HGPS cell (cell line): ENCODE measurements around a stretch of chr7.

- RRBS, result no CpG with 5 or more reads among the region's 3 CpGs
Measured at GRCh38 chr7:9889201-9889748, 1050.7 kb downstream of the NDUFA4 start.

DNA sequence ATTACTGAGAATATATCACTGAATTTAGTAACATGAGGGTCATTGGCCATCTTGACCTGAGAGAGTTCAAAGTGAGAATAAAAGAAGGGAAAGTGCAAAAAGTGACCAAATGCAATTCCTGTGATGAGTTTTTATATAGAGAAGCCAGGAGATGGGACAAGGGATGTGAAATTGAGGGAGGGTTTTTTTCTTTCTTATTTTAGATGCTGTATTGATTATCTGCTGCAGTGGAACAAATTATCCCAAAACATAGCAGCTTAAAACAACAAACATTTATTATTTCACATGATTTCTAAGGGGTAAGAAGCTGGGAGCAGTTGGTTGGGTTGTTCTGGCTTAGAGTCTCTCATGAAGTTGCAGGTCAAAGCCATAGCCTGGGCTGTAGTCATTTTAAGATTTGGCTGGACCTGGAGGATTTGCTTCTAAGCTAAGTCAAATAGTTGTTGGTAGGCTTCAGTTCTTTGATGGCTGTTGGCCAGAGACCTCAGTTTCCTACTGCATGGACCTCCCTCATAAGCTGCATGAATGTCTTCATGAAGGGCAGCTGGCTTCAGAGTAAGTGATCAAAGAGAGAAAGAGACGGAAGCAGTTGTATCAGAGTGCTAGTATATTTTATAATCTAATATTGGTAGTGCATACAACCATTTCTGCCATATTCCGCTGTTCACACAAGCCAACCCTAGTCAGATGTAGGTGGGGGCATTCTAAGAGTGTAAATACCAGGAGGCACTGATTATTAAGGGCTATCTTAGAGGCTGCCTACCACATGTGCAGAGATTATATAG is 23.8 kb downstream of the PHF14 start:
- RRBS, result no CpG with 5 or more reads among the region's 2 CpGs

GRCh38 chr7:11230920-11231483 is 257.3 kb downstream of the PHF14 start:
- RRBS, result no CpG with 5 or more reads among the region's 4 CpGs

GRCh38 chr7:11237603-11238299 is 264.1 kb downstream of the PHF14 start:
- RRBS, result no CpG with 5 or more reads among the region's 8 CpGs

- RRBS, result no CpG with 5 or more reads among the region's 2 CpGs
Measured at GRCh38 chr7:11552340-11552670, 279.7 kb downstream of the THSD7A start.

DNA sequence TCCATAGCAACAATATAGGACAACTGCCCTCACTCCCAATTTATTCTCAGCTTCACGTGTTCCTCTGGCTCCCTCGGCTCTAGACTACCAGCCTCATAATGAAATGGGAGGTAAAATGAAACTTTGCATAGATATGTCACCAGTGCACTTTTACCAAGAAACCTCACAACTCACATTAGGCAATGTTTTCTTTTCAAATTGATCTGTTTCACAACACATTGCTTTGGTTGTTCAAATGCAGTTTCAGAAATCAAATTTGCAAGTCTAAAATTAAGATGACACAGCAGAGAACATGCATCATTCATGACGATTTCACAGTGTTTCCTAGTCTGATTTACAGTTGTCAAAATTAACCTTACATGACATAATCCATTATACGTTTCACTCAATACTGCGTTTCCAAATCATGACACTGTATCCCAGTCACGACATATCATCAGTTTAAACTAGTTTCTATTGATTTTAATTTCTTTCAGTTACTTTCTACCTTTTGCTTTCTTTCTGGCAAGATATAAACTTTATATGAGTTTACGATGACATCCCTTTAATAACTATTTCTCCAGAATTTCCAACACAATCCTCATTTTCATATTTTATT is 211.0 kb downstream of the THSD7A start:
- RRBS, result no CpG with 5 or more reads among the region's 7 CpGs

GRCh38 chr7:12686297-12687174 is 897 bp upstream of the ARL4A start:
- RRBS, result 3% methylated on average over 33 of the region's 84 CpGs

- RRBS, result no CpG with 5 or more reads among the region's 14 CpGs
Measured at GRCh38 chr7:13806201-13806498, 183.3 kb downstream of the ETV1 start.

DNA sequence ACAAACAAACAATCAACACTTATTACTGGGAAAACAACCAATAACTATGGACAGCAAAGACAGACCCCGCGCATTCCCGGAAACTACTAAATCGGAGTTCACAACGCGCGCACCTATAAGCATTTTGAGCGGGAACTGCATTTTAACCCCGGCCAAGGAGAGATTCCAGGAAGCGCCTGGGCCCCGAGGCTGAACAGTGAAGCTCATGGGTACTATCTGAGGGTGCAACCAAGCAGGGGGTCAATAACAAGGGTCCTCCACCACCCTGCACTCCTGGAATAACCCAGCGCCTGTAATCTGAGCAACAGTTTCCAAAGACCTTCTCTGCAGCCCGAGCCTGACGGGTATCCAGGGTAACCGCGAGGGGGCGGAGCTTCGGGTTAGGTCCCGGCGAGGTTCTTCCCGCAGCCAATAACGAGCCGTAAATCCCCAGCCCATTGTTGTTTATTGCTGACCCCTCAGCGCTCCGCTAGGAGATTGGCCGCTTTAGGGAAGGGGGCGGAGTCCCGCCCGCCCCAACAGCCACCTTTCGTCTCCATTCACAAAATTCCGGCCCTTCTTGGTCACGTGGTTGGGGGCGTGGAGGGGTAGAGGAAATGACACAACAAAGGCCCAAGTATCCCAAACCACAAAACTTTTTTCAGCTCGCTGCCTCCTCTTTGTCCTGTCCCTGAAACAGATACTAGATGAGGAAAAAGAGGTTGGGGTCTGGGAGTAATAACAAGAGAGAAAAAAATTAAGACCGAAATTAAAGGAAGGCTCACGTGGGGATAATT is 1.7 kb upstream of the ETV1 start:
- RRBS, result 2% methylated on average over 9 of the region's 36 CpGs

DNA sequence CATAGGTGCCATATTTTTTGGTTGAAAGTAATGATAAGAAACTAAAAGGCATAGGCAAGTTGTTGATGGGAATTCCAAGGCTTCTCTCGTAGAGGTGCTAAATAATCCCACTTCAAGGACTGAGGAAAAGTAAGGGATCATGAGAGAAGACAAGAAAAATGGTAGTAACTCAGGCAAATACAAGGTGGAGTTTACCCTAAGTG is 23.9 kb downstream of the AGMO start:
- RRBS, result no CpG with 5 or more reads among the region's 1 CpG

GRCh38 chr7:16420850-16421038 is 594 bp downstream of the CRPPA start:
- RRBS, result 3% methylated on average over 6 of the region's 10 CpGs

DNA sequence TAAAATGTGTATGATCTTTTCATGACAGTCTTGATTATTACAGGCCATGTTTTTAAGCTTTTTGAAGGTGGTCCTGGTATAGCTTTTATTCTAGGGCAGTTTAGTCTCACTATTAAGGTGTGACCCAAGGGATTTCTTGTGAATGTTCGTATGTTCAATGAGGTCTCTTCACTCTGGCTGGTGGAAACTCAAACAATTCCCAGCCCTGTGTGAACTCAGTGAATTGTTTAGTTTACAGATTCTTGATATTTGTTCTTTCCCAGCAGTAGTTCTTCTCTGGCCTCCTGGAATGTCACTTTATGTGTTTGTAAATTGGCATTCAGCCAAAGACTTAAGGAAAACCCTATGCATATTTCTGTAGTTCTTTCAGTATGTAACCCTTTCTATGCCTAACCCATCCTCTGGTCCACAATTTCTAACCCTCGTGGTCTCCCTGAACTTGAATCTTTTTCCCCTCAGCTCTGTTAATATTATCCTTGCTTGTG is 23.4 kb upstream of the AGR3 start:
- RRBS, result no CpG with 5 or more reads among the region's 2 CpGs

DNA sequence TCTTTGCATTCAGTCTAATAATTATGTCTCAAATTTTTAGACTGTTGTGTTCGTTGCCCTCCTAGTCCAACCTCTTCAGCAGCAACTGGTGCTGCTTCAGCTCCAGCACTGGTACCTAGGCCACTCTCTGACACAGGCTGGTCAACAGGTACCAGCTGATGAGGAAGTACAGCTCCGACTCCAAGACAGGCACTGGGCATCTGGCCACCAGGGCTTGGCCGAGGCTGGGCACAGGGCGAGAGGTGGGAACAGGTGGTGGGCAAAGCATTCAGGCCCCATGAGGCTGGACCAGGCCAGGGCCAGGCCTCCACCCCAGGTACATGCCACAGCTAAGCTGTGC is 151.4 kb upstream of the AGR3 start:
- RRBS, result no CpG with 5 or more reads among the region's 4 CpGs

DNA sequence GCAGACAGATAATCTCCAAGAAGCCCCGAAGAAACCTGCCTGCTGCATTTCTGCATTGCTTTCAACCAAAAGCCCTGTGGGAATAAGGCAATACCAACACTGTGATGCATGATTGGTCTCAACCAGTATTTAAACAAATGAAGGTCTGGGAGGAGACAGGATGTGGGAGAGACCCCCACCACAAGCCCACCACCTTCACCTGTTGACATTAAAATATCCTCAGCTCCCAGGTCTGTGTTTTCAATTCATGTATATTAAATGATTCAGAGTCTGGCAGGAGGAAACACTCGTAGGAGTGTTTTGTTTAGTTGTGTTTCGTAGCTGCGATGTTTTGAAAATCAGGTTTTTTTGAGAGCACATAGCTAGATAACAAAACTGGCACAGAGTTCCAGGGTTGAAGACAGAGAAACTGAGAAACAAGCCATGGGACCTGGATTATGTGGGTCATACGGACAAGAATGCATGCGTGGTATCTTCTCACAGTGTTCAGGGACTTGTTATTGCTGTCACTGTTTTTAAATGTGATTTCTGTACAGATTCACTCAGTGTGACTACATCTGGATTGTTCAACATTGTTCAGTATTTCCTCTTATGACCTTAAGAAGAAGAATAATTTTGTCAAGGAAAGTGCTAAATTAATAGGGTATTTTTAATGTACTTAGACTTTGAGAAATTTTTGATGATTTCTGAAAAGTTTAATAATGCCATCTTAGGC is 200.5 kb upstream of the AHR start:
- RRBS, result no CpG with 5 or more reads among the region's 6 CpGs

GRCh38 chr7:17185581-17186037 is 112.8 kb upstream of the AHR start:
- RRBS, result no CpG with 5 or more reads among the region's 3 CpGs

GRCh38 chr7:17299406-17299779 is 941 bp downstream of the AHR start:
- RRBS, result no CpG with 5 or more reads among the region's 11 CpGs

DNA sequence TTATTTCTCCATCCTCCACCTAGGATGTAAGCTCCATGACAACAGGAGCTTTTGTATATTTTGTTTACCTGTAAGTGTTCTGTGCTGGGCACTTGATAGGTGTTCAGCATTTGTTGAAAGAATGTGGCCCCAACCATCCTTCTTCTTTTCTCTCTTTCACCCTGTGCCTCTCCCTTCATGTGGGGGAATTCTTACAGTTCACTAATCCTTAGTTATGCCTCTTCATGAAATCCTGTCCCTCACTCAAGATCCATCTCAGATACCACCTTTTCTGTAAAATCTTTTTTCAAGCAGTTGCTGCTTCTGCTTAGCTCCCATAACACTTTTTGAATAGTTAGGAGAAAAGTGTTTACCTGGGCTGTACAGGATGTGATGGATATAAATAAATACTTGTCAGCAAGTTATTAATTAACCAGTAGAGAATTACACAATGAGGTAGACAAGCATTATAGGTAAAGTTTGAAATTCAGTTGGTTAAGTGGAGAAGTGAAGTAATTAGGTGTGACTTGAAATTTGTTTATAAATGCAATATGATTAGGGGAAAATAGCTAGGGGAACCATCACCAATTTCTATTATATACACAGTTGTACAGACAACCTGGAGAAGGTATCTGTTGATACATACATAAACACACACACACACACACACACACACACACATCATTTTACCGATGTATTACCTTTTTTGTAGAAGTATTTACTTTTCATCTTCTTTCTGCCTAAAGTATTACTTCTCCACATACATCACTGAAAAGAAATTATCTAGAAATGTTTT is 9.8 kb downstream of the AHR start:
- RRBS, result no CpG with 5 or more reads among the region's 1 CpG

DNA sequence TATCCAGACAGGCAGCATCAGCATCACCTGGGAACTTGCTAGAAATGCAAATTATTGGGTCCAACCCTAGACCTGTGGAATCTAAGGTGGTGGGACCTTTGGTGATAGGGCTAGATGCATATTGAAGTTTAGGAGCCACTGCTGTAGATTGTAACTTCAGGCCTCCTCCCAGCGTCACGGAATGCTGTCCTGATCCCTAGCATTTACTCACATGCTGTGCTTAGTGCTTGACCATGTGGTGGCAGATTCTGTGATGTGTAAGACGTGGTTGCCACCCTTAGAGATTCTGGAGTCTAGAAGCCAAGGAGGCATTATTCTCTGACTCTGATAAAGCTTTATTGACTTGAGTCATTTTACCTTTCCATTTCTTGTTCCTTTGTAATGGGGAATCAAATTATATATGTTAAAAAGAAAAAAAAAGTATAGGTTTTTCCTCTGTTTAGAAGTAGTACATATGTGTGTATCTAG is 13.5 kb downstream of the AHR start:
- RRBS, result no CpG with 5 or more reads among the region's 3 CpGs

GRCh38 chr7:17312657-17313770 is 14.6 kb downstream of the AHR start:
- RRBS, result no CpG with 5 or more reads among the region's 8 CpGs